ENCODE measurements around a stretch of chr1.

- PRO-cap, result no peak
Measured at GRCh38 chr1:155977024-155978018, 1.0 kb downstream of the ARHGEF2 start.

- PRO-cap, result no peak
Measured at GRCh38 chr1:156081787-156082330, 406 bp downstream of the MEX3A start.

- PRO-cap, result no peak
Measured at GRCh38 chr1:156112413-156112911, 2.0 kb upstream of the LMNA start.

DNA sequence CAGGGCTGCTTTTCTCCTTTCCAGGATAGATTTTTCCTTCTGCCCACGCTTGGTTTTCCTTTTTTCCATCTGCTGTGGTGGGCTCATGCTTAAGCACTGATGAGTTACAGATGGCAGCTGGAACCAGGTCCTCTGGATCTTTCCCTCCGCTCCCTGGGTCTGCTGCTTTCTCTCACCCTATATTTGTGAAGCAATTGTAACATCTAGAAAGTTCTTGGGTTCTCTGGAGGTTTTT, 14.9 kb downstream of the LMNA start:
- PRO-cap, result no peak

DNA sequence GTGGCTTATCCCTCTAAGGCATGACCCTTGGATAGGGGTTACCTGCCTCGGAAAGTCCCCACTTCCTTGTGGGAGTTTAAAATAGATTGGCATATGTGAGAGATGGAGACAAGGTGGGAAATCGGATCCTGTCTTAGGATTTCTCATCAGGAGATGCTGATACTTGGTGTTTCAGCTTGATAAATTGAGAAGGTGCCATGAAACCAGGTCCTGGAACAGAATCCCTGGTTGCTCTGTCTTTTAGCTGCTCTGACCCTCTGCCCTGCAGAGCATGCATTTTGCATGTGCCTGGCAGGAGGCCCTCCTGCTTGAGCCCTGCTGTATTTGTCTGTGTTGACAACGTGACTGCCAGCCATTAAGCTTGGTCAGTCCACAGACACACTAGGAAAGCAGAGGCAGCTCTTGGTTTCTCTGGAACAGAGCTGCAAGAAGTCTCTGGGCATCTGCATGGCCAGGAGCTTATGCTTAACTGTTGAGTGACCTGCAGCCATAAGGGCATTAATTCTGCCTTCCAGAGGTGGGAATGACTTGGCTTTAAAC, 2.5 kb downstream of the SLC25A44 start:
- PRO-cap, result no peak

DNA sequence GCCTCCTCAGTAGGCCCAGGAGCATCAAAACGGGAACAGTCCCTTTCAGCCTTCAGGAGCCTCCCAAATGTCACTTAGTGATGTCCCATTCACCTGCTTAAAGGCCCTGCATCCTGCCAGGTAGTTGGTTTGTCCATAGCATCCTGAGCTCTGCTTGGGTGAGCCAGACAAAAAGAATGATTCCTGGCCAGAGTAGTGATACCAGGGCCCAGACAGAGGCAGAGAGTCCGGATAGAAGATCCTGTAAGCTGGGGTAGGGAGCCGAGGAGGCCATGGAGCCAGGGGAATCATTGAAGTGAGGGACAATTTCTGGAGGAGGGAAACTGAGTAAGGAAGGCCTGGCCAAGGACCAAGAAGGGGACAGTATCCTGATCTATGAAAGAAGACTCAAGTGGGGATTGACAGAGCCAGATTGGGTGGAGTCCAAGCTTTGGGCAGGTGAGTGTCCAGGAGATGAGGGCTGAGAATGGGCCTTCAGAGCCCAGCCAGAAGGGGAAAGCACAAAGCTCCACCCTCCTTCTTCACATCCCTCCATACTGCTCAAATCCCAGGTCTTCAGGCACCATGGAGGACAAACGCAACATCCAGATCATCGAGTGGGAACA, 5.5 kb downstream of the SLC25A44 start:
- PRO-cap, result no peak

GRCh38 chr1:156246922-156247297, 946 bp downstream of the PAQR6 start:
- PRO-cap, result no peak

GRCh38 chr1:156247298-156247598, 608 bp downstream of the PAQR6 start:
- PRO-cap, result no peak

- PRO-cap, result no peak
Measured at GRCh38 chr1:156250422-156251129, 2.7 kb upstream of the PAQR6 start.

DNA sequence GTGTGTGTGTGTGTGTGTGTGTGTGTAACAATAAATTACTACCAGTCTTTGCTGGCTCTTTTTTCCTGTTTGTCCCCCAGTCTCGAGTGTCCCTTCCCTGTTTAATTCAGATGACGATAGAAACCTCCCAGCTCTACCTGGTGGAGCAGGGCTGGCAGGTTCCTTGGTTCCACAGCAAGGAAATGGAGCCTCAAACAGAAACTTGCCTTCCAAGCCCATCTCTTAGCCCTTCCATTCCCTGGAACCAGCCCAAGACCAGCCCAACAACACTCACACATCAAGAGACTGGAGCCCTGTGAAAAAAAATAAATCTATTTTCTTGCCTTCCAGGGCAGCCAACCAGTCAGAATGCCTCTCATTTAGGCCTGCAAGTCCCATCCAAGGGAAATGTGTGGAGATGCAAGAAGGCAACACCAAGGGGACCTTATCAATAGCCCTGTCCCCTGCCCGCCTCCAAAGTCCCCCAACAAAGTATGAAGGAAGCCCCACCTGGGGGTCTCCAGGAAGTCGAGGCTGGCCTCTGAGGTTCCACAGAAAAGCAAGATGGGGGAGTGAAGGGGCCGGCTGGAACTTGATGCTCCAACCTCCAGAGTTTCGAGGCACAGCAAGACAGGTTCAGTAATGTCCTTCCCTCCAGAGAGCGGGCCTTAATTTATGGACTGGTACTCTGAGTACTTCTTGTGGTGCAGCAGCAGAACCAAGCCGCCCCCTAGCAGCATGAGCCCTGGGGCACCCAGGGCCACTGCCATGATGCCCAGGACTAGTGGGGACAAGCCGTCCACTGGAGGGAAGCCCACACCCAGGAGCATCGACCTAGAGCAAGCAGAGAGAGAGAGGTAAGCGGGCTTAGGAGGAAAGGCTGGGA, 2.9 kb downstream of the GLMP start:
- PRO-cap, result no peak

DNA sequence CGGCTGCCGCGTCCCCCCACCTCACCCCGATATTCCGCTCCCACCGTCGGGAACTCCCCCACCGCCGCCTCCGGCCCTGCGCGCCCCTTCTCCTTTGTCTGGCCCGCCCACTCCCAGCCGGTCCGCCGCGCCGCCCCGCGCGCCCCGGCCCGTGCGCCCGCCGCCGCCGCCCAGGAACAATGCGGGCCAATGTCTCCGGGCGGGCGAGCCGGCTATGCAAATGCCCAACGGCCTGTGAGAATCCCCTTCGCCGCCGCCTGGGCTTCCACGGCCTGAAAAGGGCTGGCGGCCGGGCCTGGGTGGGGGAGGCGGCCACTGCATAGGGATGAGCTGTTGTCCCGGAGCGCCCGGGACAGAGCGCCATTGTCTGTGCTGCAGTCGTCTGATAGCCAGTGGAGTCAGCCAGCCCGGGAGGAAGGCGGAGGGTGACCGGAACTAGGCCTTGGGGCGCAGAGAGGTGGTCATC, 19.4 kb downstream of the RHBG start:
- PRO-cap, result no peak

- PRO-cap, result no peak
Measured at GRCh38 chr1:156412525-156412864, 43.5 kb downstream of the RHBG start.

- PRO-cap, result no peak
Measured at GRCh38 chr1:156461258-156461804, 39.2 kb downstream of the MEF2D start.

DNA sequence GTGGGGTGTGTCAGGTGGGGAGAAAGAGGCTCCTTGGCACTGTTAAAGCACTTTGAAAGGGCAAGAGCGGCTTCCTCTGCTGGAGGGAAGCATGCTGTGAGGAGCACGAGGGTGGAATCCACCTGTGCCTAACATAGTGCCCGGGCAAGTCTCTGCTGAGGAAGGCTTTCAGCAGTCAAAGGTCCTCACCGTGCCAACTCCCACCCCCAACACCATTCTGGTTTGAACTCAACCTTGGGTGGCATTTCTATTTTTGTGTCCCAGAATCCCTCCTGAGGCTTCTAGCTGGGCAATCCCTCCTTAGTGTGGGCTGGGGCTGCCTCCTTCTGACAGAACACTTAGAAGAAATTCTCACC, 37.4 kb downstream of the MEF2D start:
- PRO-cap, result no peak

DNA sequence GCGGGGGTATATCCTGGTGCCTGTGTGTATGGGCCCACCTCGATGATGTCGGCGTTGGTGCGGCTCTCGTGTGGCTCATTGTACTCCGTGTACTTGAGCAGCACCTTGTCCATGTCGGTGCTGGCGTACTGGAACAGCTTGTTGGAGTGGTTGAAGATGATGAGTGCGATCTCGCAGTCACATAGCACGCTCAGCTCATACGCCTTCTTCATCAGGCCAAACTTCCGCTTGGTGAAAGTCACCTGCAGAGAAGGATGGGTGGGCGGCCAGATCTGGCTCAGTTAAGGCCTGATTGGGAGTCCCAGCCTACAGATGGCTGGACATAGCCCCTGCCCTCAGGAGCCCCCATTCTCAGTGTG, 18.2 kb downstream of the MEF2D start:
- PRO-cap, result no peak

DNA sequence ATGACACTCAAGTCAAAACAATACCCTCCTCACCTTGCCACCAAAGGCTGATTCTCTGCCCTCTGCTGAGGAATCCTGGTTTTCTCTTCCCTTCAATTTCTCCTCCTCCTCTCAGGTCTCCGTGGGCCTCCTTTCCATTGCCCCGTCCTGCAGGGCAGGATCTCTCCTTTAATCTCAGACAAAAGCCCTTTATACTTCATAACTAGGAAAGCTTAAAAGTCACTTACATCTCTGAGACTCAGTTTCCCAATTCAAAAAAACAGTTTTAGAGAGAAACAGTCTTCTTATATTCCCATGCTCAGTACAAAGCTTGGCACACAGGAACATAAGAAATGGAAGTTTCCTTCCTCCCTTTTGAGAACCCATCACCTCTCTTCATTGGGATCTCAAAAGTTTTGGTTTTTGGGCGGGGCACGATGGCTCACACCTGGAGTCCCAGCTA, 5.4 kb downstream of the MEF2D start:
- PRO-cap, result no peak

DNA sequence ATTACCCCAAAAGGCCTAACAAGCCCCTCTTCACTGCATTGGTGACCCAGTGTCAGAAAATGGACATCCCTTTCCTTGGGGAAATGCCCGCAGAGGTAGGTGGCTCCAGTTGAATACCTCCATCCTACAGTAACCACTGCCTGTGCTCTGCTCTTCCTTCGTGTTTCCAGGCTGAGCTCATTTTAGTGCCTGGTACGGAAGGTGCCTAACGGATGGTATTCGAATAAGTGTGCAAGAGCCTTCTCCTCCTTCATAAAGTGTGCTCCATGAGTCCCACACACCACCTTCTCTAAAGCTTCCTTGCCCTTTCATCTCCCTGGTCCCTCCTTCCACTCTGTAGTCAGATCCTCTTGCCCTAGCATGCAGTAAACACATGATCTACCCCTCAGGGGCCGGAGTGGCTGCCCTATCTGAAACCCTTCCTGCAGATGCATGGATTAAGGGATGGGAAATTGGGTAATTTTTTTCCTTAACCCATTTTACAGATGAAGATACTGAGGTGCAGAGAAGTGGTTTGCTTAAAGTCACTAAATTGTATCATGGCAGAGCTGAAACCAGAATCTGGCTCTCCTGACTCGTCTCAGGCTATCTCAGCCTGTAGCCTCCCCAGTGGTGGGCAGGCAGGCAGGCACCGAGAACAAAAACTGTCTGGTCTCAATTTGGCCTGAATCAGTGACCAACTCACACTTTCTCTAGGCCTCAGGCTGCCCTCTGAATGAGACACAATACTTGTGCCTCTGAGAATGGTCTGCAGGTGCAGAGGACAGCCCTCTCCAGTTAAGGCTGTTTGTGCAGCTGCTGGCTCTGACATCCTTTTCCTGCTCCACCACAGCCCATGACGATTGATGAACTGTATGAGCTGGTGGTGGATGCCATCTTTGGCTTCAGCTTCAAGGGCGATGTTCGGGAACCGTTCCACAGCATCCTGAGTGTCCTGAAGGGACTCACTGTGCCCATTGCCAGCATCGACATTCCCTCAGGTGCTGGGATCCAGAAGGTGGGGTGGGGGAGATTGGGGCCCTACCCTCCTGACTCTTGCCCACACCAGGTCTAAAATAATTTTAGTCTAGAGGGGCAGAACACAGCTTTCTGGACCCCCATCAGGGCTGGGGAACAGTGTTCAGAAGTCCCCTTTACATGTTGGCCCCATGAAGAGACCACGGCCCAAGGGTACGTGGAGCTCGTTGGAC, 1.4 kb downstream of the NAXE start:
- PRO-cap, result no peak

DNA sequence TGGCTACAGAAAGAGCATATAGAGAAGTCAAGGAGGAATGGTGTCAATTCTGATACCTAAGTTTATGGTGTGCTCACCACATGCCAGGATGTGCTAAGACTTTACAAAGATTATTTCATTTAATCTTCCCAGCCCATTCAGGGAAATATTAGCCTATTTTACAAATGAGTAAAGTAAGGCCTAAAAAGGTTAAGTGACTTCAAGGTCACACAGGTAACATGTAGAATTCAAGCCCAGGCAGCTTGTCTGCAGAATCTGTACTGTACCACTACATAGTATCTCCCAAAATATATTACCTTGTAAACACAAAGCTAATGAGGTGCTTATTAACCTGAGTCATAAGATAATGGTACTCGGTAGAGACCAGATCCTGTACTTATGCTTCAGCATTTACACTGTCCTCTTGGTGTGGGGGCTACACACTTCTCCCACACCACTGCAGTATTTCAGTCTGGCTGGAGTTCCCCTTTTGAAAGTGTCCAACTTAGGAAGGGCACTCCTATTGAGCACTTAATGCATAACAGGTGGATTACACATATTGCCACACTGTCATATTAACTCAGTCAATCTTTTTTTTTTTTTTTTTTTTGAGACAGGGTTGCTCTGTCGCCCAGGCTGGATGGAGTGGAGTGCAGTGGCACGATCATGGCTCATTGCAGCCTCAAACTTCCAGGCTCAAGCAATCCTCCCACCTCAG, 8.1 kb downstream of the NAXE start:
- PRO-cap, result no peak

- PRO-cap, result no peak
Measured at GRCh38 chr1:156618971-156619247, 306 bp upstream of the HAPLN2 start.

DNA sequence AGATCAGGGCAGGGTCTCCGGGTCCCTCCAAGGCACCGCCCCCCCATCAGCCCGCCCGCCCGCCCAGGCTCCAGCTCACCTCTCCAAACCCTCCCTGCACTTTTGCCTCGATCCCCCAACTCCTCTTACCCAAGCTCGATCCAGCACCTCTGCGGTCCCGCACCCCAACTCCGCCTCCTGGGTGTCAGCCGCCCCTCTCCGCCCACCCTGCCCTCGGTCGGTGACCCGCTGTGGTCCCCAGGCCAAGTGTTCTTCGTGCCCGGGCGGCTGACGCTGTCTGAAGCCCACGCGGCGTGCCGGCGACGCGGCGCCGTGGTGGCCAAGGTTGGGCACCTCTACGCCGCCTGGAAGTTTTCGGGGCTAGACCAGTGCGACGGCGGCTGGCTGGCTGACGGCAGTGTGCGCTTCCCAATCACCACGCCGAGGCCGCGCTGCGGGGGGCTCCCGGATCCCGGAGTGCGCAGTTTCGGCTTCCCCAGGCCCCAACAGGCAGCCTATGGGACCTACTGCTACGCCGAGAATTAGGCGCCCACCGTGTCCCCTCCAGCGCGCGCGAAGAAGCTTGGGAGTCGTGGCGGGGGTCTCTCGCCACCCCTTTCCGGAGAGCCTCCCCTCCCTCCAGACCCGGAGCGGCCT, 5.8 kb downstream of the HAPLN2 start:
- PRO-cap, result no peak